Penis (tissue), 1 donor: Measurements from ENCODE around the genes ZFP42 and FRG2.

- PRO-cap, result no peak
Measured at GRCh38 chr4:187157286-187157796, 433.7 kb upstream of the FAT1 start.

DNA sequence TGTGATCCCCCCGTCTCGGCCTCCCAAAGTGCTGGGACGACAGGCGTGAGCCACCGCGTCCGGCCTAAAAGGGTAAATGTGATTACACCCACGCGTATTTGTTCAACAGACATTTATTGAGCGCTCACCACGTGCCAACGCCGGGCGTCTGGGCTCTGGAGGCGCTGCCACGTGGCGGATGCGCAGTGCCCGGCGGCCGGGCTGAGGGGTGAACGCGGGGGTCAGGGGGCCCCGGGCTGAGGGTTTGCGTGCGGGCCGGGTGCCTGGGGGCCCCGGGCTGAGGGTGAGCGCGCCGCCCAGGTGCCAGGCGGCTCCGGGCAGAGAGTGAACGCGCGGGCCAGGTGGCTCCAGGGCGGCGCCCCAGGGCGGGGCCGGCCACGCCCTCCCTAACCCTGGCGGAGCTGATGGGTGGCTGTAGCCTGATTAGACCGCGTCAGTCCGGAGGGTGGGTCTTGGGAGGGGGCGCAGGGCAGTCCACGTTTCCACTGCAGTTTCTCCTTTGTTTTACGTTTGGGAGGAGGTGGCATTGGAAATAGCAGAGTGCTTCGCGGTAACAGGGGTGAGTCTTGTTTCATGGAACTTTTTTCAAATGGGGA is at the start of gene ZFP42:
ZFP42 (plus strand) TSS at position 490 of the 596 bp plus-strand sequence.
- PRO-cap, result no peak

DNA sequence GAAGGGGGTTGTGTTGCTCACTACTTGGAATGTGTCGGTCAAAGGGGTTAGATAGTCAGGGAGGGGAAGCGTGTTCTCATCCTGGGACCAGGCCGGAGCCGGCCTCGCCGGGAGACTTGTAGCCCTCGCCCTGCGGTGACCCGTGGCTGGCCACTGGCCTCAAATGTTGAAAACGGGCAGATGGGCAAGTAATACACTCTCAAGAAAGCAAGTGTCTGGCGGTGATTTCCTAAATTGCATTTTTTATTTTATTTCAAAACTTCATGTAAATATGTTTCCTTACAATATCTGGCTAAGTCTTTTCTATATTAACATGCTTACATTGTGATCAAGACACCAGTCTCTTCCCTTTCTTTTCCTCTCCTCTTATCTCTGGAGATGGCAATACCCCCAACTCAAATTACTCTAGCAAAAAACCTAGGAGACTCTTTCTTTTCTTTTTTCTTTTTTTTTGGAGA is 336 bp downstream of the ZFP42 start:
- PRO-cap, result no peak

DNA sequence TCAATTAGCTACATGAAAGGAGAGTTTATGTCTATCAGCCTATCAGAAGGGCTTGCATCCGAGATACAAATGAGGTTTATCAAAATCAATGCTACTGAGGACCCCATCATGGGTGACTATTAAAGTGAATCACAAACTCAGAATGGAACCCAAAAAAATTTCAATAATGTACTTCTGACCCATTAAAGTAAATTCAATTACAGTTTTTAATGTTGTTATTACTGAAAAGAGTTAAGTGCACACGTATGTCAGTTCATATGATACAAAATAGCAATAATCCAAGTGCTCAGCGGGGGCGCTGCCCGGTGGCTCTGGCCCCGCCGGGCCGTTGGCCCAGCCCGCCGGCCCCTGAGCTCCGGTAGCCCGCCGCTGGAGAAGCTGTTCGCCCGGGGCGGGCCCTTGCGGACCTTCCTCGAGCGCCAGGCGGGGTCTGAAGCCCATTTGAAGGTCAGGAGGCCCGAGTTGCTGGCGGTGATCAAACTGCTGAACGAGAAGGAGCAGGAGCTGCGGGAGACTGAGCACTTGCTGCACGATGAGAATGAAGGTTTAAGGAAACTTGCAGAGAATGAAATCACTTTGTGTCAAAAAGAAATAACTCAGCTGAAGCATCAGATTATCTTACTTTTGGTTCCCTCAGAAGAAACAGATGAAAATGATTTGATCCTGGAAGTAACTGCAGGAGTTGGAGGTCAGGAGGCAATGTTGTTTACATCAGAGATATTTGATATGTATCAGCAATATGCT is 599.0 kb downstream of the TRIML1 start:
- PRO-cap, result no peak

- PRO-cap, result no peak
Measured at GRCh38 chr4:189363955-189364507, 576.6 kb upstream of the FRG1 start.

- PRO-cap, result no peak
Measured at GRCh38 chr4:189838719-189839509, 101.8 kb upstream of the FRG1 start.

DNA sequence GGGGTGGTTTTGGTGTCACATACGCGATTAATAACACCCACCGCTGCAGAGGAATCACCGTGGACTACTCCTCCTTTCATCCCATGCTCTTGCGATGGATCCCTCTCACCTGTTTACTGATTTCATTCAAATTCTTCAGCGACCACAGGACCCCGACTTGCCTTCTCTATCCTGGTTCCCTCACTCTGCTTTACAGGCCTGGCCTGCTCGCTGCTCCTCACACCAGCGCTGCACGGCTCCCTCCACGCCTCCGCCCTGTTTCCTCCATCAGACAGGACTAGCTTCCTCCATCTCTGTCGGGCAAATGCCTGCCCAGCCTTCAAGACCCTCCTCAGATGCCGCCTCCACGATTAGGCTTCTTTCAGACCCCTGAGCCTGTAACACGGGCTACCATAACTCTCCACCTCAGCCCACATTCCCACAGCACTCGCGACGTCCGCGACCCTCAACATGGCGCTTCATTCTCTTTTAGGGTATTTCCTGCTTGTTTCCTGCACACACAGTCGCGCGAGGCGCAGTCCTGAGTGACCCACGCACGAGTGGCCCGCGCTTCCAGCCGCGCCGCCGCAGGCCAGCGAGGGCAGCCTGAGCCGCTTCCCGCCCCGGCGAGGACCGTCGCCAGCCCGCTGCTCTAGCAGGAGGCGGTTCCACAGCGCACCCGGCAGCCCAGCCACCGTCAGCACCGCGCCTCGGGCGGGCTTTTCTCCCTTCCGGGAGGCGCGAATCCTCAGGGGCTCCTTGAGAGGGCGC is 488 bp upstream of the FRG1 start:
- PRO-cap, result bidirectional peak, plus-strand start outside the sequence, minus-strand start at position 633 of the sequence

GRCh38 chr4:190026959-190027319 is at the start of gene FRG2:
Gene FRG2, minus strand, starts transcription at chr4:190027256.
- PRO-cap, result no peak